HT-29 (cell line): ENCODE measurements around a stretch of chr15.

GRCh38 chr15:84652212-84652821 is 1.8 kb downstream of the WDR73 start:
- RAMPAGE, long total RNA: no peak

DNA sequence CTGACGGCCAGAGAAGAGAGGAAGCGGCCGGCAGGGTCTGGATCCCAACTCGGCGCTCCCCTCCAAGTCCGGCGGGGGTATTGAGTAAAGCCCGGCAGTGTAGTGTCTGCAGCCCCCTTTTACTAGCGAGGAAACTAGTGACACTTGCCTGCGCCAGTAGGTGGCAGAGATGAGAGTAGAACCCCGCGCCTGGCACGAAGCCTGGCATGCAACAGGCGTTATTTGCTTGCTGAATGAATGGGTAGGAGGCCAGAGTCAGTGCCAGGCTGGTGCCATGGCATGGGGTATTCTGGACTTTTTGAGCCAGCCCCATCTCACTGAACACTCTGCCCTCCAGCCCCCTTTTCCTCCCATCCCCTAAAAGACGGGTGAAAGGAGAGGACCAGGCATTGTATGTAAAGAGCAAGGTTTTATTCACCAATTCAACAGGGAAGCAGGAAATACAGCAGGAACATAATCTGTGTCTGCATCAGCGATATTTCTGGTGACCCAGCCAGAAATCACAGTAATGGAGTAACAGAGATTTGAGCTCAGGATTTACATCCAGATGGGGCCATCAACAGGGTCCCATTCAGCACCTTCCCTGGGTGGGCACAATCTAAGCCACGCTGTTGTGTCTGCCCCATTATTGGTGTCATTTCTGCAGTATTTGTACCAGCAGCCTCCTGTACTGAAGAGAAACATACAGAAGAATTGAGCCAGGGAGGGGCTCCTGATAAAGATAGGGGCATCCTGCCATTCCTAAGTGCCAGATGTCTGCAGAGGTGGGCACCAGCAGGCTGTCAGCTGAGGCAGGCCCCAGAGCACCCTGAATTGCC is 866 bp upstream of the WDR73 start:
- RAMPAGE, long total RNA: no peak

GRCh38 chr15:84770471-84770777 is 22.0 kb downstream of the ZNF592 start:
- RAMPAGE, long total RNA: no peak

- RAMPAGE, long total RNA: no peak
These were observed 234 bp downstream of the ALPK3 start for GRCh38 chr15:84817477-84817703.

- RAMPAGE, long total RNA: no peak
These were observed 37.4 kb upstream of the PDE8A start for GRCh38 chr15:84944302-84944692.

GRCh38 chr15:84992335-84993162 is 10.9 kb downstream of the PDE8A start:
- RAMPAGE, long total RNA: no peak

DNA sequence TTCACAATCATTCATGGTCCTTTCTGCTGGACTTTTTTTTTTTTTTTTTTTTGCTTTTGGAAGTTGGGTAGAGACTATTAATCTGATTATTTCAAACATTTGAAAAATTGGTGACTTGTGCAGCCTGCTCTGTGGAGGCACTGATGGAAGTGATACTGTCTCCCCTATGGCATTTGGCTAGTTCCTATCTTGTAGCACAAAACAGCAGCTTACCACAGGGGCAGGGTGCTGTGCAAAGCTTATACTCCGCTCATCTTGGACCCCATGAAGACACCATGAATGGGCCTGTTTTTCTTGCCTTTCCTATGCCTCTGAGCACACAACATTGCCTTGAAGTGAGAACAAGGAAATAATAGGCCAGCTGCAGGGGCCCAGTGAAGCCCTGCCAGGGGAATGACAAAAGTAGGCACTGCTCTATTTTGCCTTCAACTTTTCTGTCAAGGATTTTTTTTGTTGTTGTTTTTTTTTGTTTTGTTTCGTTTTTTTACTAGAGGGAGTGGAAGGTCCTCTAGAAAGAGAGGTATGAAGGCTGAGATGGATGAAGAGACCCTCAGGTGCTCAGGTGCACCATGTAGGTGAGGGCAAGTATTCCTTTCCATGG is 110.3 kb downstream of the PDE8A start:
- RAMPAGE, long total RNA: no peak

DNA sequence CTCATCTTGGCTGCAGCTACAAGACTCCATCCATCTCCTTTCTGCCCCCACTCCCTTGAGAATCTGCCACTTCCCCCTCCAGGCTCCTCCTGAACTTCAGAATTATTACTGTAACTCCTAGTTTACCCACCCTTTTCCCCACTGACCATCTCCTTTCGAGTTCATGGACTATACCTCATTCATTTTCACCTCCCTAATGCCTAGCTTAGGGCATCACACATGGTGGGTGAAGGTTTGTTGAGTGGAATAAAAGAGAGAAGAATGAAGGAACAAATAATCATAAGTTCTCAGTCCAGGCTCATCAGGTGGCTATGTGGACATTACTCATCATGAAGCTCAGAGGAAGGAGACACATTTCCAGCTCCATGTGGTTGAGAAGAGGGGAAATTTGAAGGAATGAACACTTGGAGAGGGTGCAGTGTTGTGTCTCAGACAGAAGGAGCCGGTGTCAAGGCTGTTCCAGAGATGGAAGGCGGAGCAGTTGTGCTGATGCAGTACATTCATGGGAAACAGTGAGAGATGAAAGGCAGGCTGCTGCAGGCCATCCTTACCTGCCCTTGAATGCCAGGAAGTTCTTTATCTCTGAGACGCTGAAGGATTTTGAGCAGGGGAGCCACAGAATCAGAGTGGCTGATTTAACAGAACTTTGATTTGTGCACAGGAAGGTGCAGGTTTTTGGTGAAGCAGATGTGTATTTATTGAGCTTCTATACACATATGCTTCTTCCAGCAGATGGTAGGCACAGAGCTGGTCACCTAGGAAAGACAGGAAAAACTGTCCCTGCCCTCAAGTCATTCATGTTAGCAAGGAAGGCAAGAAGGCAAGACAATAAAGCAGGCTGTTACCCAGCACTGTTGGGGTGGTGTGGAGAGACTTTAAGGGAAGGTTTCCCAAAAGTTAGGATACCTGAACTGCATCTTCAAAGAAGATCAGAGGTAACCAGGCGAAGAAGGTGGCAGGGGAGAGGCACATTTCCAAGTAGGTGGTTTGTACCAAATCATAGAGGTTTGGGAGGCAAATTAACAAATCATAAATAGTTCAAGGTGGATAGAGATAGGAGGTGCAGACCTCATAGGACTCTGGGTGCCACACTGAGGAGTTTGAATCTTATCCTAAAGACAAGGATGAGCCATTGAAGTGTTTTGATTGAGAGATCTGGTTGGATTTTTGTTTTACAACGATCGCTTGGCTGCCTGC is 125.0 kb downstream of the PDE8A start:
- RAMPAGE, long total RNA: no peak

- RAMPAGE, long total RNA: no peak
These were observed 125.9 kb downstream of the PDE8A start for GRCh38 chr15:85107448-85108070.

DNA sequence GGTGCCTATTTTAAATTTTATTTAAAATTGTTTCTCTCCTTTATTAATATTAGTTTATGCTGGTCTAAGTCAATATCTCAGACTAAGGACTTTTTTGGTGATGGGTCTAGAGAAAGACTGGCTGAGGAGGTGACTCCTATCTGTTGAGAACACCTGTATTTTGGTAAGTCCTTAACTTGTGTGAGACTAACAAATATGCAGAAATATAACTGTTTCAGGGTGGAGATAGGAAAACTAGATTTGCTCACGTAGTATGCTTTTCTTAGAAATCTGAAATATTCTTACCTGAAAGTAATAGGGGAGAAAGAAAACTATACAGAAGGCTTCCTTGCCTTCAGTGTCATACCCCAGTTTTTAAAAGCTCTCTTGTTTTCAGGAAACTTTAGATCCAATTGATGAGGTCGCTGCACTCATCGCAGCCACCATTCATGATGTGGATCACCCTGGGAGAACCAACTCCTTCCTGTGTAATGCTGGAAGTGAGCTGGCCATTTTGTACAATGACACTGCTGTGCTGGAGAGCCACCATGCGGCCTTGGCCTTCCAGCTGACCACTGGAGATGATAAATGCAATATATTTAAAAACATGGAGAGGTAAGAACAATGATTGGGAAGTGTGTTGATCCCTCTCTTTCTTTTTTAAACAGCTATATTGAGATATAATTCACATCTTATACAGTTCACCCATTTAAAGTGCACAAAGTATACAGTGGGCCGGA is 138.9 kb downstream of the PDE8A start:
- RAMPAGE, long total RNA: no peak

DNA sequence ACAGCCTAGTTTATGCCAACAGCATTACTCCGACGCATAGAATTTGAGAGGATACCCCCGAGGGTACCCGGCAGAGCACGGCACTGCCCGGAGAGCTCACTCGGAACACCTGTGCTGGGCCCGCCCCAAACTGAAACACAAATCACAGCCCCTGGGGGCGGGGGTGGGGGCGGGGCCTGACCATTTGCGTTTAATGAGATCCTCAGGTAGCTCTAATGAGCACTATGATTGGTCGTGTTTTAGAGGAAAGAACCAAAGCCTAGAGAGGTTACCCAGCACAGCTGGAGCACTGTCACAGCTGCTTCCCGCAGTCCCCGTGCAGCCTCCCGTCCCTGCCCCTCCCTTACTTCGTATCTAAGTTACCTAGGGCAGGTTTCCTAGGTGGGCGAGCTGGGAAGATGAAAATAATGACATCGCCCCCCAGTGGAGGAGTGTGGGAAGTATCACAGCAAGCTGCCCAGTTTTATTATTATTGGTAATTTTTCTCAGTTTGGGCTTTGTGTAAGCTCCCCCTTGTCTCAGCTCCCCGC is 187.0 kb downstream of the PDE8A start:
- RAMPAGE, long total RNA: no peak

- RAMPAGE, long total RNA: no peak
These were observed 27.8 kb downstream of the AKAP13 start for GRCh38 chr15:85407939-85408871.

DNA sequence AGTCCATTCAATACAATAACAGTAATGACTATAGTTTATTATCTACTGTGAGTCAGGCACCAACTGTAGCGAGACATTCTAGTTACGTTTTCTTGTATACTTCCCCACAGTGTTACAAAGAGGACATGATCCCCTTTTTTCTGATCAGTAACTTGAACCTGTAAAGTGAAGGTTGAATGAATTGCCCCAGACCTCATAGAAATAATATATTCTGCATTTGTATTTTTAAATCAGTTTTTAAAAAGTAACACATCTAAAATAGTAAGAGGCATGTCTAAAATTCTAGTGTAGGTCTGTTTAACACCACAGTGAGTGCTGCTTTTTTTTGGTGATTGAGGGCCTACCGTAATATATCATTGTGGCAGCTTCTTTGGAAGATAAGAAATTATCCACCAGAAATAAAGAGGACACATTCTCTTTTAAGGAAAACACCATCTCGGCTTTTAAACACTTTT is 76.6 kb downstream of the AKAP13 start:
- RAMPAGE, long total RNA: no peak

DNA sequence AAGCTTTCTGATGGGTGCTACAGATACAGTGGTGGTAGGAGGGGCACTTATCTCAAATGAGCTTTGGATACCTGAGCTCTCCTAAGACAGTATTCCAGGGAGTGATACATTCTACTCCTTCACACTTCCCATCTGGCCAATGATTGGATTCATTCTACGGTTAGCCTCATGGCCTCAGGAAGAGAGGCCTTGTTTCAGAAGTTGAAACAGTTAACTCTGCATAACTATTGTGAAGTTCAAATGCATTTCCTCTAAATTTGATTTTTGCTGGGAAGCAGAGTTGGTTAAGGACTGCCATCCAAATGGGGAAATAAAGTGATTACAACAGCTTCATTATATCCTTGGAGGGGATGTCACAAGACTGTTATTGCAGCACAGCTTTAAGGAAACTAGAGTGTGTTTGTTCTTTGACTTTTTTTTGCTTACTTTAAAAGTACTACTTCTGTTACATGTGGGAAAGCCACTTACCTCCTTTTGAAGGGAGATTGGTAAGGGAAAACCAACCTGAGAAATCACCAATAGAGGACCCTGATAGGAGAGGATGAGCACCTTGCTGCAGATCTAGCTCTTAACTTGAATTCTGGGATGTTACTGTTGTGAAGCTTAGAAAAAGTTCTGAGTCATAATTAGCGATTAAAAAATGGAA is 164.8 kb downstream of the AKAP13 start:
- RAMPAGE, long total RNA: no peak

- RAMPAGE, long total RNA: no peak
These were observed 201.3 kb downstream of the AKAP13 start for GRCh38 chr15:85581392-85582443.

DNA sequence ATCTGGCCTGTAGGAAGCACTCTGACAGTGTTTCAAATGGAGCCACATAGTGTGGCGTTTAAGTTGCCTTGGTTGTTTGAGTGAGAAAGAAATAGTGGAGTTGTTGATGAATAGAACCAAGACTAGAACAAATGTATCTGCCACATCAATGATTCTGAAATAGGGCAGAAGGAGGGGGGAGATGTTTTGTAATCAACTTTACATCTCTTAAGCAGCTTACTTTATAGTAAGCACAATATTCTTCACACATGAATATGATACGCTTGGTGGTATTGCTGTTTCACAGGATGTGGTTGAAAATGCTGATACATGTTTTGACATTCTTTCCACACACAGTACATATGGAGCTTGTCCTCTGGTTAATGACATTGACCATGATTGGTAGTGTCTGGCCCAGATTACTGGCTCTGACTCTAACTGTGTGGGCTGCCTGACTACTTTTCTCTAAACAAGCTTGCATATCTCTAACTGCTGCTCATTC is 168.9 kb downstream of the KLHL25 start:
- RAMPAGE, long total RNA: no peak

DNA sequence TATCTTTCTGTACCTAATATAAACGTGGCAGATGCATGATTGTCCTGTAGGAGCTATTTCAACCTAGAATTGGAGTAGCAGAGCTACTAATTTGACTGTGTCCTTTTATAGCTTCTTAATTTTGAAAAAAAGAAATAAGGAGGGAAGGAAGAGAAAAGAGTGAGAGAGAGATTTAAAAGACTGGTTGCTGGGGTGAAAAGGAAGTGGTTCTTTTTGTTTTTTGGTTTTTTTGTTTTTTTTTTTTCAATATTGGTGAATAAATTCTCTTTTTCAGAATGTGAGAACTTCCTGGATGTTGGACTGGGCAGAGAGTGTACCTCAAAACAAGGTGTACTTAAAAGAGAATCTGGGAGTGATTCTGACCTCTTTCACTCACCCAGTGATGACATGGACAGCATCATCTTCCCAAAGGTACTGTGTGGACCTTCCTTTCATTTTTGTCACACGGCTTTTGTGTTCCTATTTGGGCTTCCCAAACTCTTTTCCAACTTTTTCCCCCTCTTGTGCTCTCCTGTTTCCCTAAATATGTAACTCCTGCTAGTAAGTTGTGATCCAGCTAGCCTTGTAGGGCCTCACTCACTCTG is 149.1 kb downstream of the KLHL25 start:
- RAMPAGE, long total RNA: no peak

DNA sequence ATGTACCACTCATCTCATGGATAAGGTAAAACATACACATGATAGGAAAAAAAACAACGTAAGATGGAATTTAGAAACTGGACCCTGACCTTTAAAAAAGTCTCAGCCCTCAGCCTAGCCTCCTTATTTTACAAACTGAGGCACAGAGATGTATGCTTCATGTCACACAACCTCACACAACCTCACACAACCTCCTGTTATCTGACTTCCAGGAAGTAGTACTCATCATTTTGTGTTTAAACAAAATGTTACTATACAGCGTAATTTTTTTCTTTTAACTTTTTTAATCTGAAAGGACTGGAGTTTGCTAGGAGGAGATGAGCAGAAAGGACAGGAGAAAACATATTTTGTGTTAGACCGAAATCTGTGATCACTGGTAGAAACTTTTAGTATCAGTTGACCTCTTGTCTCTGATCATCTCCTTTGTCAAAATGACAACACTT is 107.7 kb downstream of the KLHL25 start:
- RAMPAGE, long total RNA: no peak

DNA sequence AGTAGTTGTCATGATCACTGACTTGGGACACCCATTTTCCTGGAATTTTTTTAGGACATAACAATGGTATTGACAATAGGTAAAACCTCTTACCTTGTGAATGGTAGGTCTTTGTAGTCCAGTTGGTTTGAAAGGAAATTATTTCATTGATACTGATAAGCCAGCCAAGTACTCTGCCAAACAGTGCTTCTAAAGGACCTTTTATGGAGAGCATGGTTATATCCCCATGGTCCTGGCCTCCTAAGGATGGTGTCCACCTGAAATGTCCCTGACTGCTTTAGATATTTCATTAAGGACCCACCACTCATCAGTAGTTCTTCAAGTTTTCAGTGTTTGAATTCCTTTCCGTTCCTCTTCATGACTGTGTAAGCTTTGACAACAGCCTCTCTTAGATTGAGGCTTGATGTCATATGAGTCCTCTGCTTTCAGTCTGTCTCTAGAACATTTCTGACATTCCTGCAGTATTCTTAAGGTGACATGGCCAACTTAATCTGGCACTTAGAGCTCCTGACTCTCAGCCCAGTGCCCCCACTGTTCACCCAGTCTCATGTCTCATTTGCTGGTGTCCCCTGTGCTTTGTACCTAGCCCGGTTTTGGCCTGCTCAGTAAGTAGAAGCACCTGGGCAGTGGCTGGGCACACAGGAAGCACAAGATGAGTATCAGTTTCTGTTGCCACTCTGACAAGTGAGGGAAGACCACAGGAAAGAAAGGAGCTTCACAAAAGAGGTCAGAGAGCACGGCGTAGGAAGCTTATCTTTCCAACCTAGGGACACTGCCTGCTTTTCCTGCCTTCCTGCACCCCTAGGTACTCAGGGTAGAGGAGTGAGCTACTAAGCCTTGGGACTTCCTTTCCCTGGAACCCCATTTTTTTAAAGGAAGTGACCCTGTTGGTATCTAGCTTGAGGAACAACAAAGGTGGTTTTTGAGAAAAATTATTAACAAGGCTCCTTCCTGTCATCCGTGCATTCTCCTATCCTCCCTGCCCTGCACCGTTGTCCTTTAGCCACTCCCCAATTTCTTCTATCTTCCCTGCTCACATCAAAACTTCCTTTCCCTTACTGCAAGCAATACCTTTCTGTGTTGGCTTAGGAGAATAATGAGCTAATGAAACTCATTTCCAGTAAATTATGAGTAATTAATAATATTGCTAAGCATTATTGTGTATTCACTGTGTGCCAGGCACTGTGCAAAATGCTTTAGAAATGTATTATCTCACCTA is 103.2 kb downstream of the KLHL25 start:
- RAMPAGE, long total RNA: no peak

GRCh38 chr15:85703994-85704641 is 90.6 kb downstream of the KLHL25 start:
- RAMPAGE, long total RNA: no peak